Epithelial cell of prostate (primary cell): ENCODE results near the gene N4BP3.

GRCh38 chr5:177443479-177444085, 3.0 kb upstream of the PRR7 start:
- RRBS: no CpG with 5 or more reads among the region's 3 CpGs

- RRBS: no CpG with 5 or more reads among the region's 4 CpGs
These were observed 1.2 kb upstream of the PRR7 start for GRCh38 chr5:177445483-177445816.

GRCh38 chr5:177455963-177456127, 9.2 kb downstream of the PRR7 start:
- RRBS: under 1% methylated on average over 10 of the region's 14 CpGs

DNA sequence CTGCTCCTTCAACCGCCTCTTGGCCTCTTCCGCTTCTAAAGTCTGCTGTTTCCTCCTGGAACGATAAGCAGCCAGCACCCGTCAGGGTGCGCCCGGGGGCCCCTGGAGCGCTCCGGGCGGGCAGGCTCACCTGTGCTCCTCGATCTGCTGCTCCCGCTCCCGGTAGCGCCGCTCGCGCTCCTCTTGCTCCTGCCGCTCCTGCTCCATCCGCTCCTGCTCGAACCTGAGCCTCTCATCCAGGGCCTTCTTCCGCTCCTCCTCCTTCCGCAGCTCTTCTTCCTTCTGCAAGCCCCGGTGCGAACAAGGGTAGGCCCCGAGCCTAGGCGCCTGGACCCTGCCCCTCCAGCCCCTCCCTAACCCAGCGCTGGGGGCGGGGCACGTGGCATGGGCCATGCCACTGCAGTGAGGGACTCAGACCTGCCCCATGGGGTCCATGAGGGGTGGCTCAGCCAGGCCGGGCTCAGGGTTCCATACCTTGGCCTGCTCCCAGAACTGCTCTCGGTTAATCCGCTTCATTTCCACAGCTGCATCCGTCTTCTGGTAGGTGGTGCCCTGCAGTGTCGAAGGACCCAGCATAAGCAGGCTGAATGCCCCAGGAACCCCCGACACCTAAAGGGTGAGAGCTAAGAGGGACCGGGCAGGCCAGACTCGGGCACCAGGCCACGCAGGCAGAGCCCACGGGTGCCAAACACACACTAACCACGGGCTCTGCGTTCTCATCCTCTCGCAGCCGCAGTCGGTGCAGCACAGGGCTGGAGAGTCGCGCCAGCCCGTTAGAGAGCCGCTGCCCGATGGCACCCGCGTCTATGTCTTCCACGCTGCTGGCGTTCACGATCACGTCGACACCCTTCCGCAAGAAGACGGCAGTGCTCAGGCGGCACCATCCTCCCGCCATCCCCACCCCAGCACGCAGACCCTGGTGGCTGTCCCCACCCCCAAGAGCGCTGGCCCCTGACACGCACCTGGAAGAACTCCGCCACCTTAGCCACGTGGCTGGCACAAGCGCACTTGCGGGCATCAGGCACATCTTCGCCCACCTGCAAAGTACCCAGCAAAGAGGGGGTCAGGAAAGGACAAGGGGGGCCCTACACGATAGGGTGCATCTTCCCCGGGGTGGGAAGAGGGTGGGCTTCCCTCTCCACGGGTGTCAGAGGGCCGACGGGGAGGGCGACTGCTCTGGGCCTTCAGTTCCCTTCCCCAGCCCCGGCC, 6.2 kb downstream of the DBN1 start:
- RRBS: 95% methylated on average over 6 of the region's 74 CpGs

- RRBS: 1% methylated on average over 40 of the region's 85 CpGs
These were observed 759 bp downstream of the DBN1 start for GRCh38 chr5:177472366-177473383.

- RRBS: no CpG with 5 or more reads among the region's 22 CpGs
These were observed 3.1 kb upstream of the DBN1 start for GRCh38 chr5:177476275-177477269.

DNA sequence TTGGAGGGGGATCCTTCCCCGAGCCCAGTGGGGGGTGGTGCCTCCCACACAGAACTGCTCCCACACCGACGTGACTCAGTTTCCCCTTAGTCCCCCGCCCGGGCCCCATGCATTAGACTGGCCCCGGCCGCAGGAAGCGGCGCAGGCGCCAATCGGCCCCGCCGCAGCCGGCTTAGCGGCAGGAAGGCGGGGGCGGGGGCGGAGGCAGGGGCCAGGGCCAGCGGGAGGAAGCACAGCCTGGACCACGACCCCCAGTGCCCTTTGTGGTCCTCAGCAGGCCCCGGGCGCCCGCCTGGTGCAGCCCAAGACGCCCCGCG, 248 bp downstream of the PDLIM7 start:
- RRBS: 1% methylated on average over 15 of the region's 26 CpGs

GRCh38 chr5:177537679-177538232, 16.6 kb downstream of the FAM193B start:
- RRBS: no CpG with 5 or more reads among the region's 11 CpGs

- RRBS: no CpG with 5 or more reads among the region's 6 CpGs
These were observed 8.0 kb downstream of the FAM193B start for GRCh38 chr5:177546087-177546981.

DNA sequence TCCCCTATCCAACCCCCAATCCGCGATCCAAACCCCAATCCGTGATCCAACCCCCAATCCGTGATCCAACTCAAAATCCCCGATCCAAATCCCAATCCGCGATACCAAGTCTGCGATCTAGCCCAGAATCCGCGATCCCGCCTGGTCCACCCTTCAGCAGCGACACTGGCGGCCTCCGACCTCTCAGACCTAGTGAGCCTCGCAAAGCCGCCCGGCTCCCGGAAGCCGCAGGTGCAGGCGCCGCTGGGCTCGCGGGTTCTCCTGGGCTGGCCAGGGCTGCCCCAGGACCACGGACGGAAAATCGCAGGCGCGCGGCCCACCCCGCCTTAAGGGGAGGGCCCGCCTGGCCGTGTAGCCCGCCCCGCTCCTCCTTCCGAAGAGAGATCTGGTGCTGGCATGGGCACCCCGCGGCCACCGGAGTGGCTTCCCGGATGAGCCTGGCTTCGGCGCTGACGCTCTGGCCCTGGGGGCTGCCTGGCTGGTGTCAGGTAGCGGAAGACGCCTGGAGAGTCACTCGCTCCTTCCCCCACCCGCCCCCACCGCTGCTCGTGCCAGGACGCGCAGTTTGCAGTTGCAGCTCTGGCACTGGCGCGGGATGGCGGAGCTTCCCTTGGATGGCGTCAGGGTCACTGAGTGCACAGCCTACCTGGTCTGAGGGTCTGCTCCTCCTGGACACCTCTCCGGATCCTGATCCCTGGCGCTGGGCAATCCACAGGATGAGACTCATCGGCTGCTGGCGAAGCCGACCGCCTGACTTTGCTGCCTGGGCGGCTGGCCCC, 182.9 kb downstream of the B4GALT7 start:
- RRBS: no CpG with 5 or more reads among the region's 61 CpGs

DNA sequence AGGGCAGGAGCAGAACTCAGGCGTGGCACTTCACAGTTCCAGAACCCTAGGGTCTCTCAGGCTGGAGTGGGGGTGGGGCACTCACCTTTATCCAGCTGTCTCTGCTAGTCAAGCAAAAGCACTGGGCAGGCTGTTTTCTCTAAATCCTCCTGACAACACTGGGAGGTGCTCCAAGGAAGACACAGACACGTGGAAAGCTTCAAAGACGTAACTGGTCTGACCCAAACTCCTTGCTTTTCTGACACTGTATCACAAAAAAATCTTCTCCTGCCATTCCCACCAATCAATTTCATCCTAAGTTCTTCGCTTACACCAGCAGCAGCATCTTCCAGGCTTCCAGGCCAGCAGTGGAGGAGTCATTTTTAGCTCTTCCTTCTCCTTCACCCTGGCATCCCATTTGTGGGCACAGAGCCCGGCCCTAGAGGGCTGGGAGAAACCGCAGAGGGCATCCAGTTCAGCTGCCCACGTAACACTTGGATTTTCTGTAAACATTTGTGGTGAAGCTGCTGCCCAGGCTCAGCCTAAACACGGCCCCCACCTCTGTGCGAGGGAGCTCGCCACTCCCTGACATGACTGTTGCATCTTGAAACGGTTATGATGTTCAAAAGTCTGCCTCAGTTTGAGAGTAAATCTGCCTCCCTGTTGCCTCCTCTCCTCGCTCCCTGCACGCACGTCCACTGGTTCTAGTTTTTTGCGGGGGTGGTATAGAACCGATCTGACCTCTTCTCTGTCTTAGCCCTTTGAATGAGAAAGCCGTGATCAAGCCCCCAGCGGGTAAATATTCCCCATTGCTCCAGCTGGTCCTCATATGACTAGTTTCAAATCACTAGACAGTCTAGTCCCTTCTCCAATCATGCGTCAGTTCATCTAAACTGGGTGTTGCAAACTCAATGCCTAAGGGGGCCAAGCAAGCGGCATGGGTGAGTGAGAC, 35.1 kb upstream of the N4BP3 start:
- RRBS: no CpG with 5 or more reads among the region's 20 CpGs

GRCh38 chr5:178112968-178113968, at the start of gene N4BP3:
N4BP3 (plus strand) TSS chr5:178113532.
- RRBS: under 1% methylated on average over 52 of the region's 114 CpGs

- RRBS: 85% methylated on average over 5 of the region's 33 CpGs
These were observed 8.3 kb downstream of the N4BP3 start for GRCh38 chr5:178121469-178122112.

- RRBS: no CpG with 5 or more reads among the region's 14 CpGs
These were observed 5.9 kb downstream of the NHP2 start for GRCh38 chr5:178147718-178148297.

DNA sequence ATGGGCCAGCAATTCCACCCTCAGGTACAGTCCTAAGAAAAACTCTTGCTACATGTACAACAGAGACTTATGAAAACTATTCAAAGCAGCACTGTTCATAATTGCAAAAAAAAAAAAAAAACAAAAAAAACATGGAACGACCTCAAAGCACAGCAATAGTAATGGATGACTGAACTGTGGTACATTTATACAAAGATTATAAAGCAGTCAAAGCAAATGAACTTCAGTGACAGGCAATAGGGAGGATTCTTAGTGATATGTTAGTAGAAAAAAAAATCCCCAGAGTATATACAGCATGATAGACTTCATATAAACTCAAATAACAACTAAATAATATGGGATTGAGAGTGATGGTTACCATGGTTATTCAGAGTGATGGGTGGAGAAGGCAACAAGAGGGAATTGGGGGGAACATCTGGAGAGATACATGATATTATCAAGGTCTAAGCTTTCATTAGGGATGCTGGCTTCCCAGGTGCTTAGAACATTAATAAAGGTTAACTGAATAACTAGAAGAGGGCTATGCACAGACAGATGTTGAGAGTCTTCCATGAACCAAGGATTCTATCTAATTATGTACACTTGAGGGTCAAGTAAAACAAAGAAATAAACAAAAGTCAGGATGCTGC, 11.9 kb downstream of the PHYKPL start:
- RRBS: no CpG with 5 or more reads among the region's 1 CpG

DNA sequence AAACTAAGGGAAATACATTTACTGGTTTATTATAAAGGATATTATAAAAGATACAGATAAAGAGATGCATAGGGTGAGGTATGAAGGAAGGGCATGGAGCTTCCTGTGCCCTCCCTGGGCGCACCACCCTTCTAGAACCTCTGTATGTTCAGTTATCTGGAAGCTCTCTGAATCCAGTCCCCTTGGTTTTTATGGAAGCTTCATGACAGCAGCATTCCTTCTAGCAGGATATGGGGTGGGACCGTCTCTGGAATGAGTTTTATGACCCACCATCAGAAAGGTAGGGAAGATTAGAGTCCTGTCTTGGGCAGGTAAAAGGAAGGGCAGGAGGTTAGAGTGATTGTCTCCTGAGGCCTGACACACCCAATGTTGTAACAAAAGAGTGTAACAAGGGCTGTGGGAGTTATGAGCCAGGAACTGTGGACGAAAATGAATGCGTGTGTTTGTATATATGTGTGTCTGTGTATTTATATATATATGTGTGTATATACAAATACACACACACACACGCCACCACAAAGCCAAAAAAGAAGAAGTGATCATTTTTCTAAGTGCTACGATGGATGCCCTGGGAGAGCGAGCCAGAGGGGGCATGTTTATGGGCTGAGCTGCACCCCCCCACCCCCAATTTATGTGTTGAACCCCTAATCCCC, 6.0 kb downstream of the PHYKPL start:
- RRBS: no CpG with 5 or more reads among the region's 7 CpGs

DNA sequence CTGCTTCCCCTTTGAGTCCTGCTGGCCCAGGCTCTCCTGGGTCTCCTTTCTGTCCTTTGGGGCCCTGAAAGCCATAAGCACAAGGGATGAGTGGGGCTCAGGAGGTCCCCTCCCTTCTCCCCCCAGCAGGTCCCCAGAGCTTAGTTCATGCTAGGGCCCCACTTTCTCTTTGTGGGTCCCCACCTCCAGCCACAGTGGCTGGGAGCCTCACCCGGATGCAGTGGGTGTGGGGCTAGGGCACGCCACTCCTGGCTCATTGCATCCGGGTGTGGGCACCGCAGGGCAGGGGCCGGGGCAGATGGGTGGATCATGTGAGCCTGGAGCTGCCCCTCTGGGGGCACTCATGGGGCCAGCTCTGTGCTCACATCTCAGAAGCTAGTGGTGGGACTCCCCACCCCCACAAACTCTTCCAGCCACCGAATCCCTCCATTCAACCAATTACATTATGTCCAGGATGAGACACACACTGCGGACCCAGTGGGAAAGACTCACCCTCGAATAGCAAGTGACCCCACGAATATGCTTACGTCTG, 16.6 kb upstream of the PHYKPL start:
- RRBS: 86% methylated on average over 3 of the region's 10 CpGs

DNA sequence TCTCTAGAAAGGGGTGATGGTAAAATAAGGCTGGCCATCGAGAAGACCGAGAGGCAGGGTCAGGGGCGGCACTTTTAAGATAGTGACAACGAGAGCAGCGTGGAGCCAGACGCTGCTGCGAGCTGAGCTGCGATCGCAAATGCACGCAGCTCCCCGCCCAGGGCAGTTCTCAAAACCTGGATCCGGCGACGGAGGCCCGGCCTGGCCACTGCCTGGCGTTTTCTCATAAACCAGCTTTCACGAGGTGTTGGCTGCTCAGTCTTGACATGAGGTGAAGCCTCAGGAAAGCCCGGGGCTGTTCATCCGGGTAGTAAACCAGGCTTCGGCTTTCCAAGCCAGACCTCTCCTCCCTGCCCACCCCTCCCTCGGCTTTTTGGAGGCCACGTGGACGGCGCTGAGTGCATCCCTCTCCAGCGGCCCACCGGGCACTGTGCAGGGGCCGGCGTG, 151.5 kb upstream of the PHYKPL start:
- RRBS: 13% methylated on average over 5 of the region's 28 CpGs

DNA sequence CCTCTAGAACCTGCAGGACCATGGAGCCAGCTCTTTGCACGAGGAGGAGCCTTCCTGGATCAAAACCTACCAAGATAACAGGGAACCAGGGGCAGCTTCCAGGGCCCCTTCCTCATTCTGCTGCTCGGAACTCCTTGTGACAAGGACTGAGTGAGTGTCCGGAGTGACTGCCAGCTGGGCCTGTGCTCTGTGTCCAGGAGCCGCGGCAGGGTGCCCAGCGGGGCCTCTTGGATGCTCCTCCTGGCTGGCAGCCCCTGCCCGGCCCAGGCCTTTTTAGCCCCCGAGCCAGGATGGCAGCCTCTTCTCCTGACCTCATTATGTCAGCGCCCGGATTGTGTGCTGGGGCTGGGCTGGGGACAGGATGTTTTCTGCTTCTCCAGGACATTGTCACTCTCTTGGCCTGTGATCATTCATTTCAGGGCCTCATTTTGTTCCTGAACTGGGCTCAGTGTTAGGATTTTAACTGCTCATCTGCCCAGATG, 161.8 kb downstream of the COL23A1 start:
- RRBS: 16% methylated on average over 5 of the region's 10 CpGs